K562 (cell line): Measurements from ENCODE around the gene DZIP1.

GRCh38 chr13:91361771-91362412 lies 36.5 kb upstream of the GPC5 start:
- RAMPAGE, long total RNA = no peak
- RRBS = no CpG with 5 or more reads among the region's 1 CpG
PRO-cap:
- standard = no peak
- CoPRO, capped RNA only, 2 experiments = no peak in any of the 2 experiments
- CoPRO, capped and uncapped RNA, 2 experiments = no peak in any of the 2 experiments
- CoPRO, uncapped RNA only, 2 experiments = peak in 2 of 2 experiments; most common plus-strand start chr13:91361882 (in 1)
CAGE:
- cytosol, long polyA plus RNA = no peak
- long polyA plus RNA = no peak
- nucleolus, long total RNA = no peak
- nucleus, long polyA plus RNA = no peak

GRCh38 chr13:93768076-93768476 lies 541.5 kb downstream of the GPC6 start:
- RAMPAGE, long total RNA = no peak
- RRBS = no CpG with 5 or more reads among the region's 4 CpGs
PRO-cap:
- standard = no peak
- CoPRO, capped RNA only, 2 experiments = no peak in any of the 2 experiments
- CoPRO, capped and uncapped RNA, 2 experiments = no peak in any of the 2 experiments
- CoPRO, uncapped RNA only, 2 experiments = no peak in any of the 2 experiments
CAGE:
- cytosol, long polyA plus RNA = no peak
- long polyA plus RNA = no peak
- nucleolus, long total RNA = no peak
- nucleus, long polyA plus RNA = no peak

- RAMPAGE, long total RNA = no peak
- RRBS = no CpG with 5 or more reads among the region's 3 CpGs
PRO-cap:
- standard = no peak
- CoPRO, capped RNA only, 2 experiments = no peak in any of the 2 experiments
- CoPRO, capped and uncapped RNA, 2 experiments = no peak in any of the 2 experiments
- CoPRO, uncapped RNA only, 2 experiments = no peak in any of the 2 experiments
CAGE:
- cytosol, long polyA plus RNA = no peak
- long polyA plus RNA = no peak
- nucleolus, long total RNA = no peak
- nucleus, long polyA plus RNA = no peak
These were observed 351.1 kb downstream of the DCT start for GRCh38 chr13:94128338-94128815.

DNA sequence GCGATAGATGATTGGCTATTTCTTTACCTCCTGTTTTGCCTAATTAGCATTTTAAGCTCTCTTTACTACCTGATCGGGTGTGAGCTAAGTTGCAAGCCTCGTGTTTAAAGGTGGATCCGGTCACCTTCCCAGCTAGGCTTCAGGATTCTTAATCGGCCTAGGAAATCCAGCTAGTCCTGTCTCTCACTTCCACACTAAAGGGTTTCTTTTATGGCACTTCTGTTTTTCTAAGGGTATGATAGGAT lies 176.3 kb downstream of the DCT start:
- RAMPAGE, long total RNA = no peak
- RRBS = no CpG with 5 or more reads among the region's 5 CpGs
PRO-cap:
- standard = no peak
- CoPRO, capped RNA only, 2 experiments = no peak in any of the 2 experiments
- CoPRO, capped and uncapped RNA, 2 experiments = no peak in any of the 2 experiments
- CoPRO, uncapped RNA only, 2 experiments = no peak in any of the 2 experiments
CAGE:
- cytosol, long polyA plus RNA = no peak
- long polyA plus RNA = no peak
- nucleolus, long total RNA = no peak
- nucleus, long polyA plus RNA = no peak

GRCh38 chr13:94303524-94304106 lies 175.9 kb downstream of the DCT start:
- RAMPAGE, long total RNA = no peak
- RRBS = no CpG with 5 or more reads among the region's 5 CpGs
PRO-cap:
- standard = no peak
- CoPRO, capped RNA only, 2 experiments = no peak in any of the 2 experiments
- CoPRO, capped and uncapped RNA, 2 experiments = no peak in any of the 2 experiments
- CoPRO, uncapped RNA only, 2 experiments = no peak in any of the 2 experiments
CAGE:
- cytosol, long polyA plus RNA = no peak
- long polyA plus RNA = no peak
- nucleolus, long total RNA = no peak
- nucleus, long polyA plus RNA = no peak

DNA sequence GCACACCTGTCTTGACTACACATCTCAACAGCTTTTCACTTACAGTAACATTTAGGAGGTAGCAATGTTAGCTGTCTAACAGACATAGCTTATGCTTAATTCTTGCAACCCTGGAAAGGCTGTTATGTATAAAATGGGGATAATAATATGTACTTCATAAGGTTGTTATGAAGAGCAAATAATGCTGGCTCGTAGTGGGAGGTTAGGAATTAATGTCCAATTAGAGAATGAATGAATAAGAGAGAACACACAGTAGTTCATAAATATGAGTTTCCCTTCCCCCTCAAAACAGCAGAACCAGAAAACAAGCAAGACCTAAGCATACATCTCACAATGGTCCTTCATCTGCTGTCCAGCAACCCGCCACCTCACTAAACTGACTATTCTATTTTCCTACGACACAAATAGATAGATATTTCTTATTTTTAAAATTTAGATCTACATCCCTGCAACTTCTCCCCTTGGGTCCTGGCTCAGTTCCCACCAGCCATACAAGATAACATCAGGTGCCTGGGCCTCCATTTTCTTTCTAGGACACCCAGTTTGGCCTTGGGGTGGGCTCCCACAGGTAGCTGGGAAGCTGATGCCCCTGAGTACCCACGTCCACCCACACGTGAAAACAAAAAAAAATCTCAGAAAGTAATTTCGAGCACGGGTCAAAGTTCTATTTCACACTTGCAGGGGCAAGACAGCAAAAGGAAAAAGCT lies 47.7 kb downstream of the TGDS start:
- RAMPAGE, long total RNA = no peak
- RRBS = no CpG with 5 or more reads among the region's 7 CpGs
PRO-cap:
- standard = no peak
- CoPRO, capped RNA only, 2 experiments = no peak in any of the 2 experiments
- CoPRO, capped and uncapped RNA, 2 experiments = no peak in any of the 2 experiments
- CoPRO, uncapped RNA only, 2 experiments = no peak in any of the 2 experiments
CAGE:
- cytosol, long polyA plus RNA = no peak
- long polyA plus RNA = no peak
- nucleolus, long total RNA = no peak
- nucleus, long polyA plus RNA = no peak

DNA sequence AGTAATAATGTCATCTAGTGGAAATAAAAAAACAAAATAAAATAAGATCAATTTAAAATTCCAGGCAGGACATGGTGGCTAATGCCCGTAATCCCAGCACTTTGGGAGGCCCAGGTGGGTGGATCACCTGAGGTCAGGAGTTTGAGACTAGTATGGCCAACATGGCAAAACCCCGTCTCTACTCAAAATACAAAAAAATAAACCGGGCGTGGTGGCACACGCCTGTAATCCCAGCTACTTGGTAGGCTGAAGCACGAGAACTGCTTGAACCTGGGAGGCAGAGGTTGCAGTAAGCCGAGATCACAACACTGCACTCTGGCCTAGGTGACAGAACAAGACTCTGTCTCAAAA lies 10.5 kb downstream of the TGDS start:
- RAMPAGE, long total RNA = no peak
- RRBS = no CpG with 5 or more reads among the region's 7 CpGs
PRO-cap:
- standard = no peak
- CoPRO, capped RNA only, 2 experiments = no peak in any of the 2 experiments
- CoPRO, capped and uncapped RNA, 2 experiments = no peak in any of the 2 experiments
- CoPRO, uncapped RNA only, 2 experiments = no peak in any of the 2 experiments
CAGE:
- cytosol, long polyA plus RNA = no peak
- long polyA plus RNA = no peak
- nucleolus, long total RNA = no peak
- nucleus, long polyA plus RNA = no peak

DNA sequence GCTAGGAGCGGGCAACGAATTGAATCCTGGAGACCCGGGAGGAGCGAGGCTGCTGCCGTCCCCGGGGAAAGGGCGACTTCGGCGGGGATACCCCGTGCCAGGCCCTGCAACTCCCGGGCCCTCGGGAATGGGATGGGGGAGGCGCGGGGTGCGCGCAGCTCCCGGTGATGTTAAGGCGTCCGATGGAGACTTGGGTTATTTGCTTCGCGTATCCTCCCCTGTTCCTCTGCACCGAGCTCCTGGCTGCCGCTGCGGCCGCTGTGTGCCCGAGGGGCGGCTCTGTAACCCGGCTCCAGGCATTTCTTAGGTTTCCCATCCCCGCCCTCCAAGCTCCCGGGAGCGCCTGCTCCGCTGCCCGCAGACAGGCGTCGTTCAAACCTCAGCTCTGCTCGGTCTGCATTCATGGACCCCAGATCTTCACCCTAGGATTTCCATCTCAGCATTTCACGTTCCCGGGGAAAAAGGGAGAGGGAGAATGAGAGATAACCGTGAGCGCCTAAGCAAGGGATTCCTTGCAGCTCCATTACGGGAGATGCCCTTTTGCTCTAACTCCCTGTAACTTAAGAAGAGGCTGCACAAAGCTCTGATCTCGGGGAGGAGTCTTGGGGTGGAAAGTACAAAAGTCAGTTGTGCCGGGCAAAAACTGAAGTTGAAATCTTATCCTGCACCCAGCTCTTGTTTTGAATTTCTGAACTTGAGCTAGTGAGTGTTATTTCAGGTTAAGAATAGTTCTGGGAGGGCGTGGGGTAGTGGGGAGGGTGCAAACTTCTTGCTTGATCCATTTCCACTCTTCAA lies 256.2 kb upstream of the SOX21 start:
- RAMPAGE, long total RNA = no peak
- RRBS = 58% methylated on average over 12 of the region's 44 CpGs
PRO-cap:
- standard = no peak
- CoPRO, capped RNA only, 2 experiments = no peak in any of the 2 experiments
- CoPRO, capped and uncapped RNA, 2 experiments = no peak in any of the 2 experiments
- CoPRO, uncapped RNA only, 2 experiments = no peak in any of the 2 experiments
CAGE:
- cytosol, long polyA plus RNA = no peak
- long polyA plus RNA = no peak
- nucleolus, long total RNA = no peak
- nucleus, long polyA plus RNA = no peak

DNA sequence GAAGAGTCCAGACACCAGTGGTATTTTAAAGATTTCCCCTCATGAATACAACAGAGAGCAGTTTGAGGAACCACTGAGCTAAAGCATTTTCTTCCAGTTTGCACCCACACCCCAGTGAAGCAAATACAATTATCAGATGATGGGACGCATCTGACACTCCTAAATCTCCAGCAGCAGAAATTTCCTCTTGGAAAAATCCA lies 74.3 kb downstream of the ABCC4 start:
- RAMPAGE, long total RNA = no peak
- RRBS = no CpG with 5 or more reads among the region's 1 CpG
PRO-cap:
- standard = no peak
- CoPRO, capped RNA only, 2 experiments = no peak in any of the 2 experiments
- CoPRO, capped and uncapped RNA, 2 experiments = no peak in any of the 2 experiments
- CoPRO, uncapped RNA only, 2 experiments = no peak in any of the 2 experiments
CAGE:
- cytosol, long polyA plus RNA = no peak
- long polyA plus RNA = no peak
- nucleolus, long total RNA = no peak
- nucleus, long polyA plus RNA = no peak

DNA sequence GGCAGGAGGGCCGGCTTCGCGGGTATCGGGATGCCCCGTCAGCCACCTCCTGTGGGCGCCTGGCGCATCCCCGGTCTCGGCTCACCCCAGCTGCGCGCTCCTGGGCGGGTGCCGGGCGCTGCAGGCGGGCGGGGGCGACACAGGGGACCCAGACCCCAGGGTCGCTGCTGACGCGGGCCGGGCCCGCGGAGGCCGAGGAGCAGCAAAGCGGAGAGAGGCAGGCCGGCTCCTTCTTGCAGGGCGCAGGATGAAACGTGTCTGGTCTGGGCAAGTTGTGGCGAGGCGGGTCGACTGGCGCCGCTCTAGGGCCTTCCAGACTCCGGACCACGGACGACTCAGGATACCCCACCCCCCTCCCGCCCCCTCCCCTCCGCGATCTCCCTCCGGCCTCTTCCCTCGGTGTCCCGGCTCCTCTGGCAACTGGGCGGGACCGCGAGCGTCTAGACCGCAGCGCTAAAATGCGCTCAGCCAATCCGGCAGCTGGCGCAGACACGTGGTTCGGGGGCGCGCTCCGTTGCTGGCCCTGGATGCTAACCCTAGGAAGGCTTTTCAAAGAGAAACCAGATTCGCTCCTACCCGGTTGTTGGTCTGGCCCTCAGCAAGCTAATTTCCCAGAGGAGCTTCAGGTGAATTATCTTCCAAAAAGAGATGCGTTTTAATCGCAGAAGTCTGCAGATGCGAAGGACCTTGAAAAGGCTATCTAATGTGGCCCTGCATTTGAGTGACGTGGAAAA lies at the start of gene DZIP1:
TSS of gene DZIP1 (minus strand) at position 415 of the 734 bp plus-strand sequence.
- RAMPAGE, long total RNA = no peak
- RRBS = 38% methylated on average over 47 of the region's 62 CpGs
PRO-cap:
- standard = no peak
- CoPRO, capped RNA only, 2 experiments = no peak in any of the 2 experiments
- CoPRO, capped and uncapped RNA, 2 experiments = no peak in any of the 2 experiments
- CoPRO, uncapped RNA only, 2 experiments = no peak in any of the 2 experiments
CAGE:
- cytosol, long polyA plus RNA = no peak
- long polyA plus RNA = no peak
- nucleolus, long total RNA = no peak
- nucleus, long polyA plus RNA = no peak

DNA sequence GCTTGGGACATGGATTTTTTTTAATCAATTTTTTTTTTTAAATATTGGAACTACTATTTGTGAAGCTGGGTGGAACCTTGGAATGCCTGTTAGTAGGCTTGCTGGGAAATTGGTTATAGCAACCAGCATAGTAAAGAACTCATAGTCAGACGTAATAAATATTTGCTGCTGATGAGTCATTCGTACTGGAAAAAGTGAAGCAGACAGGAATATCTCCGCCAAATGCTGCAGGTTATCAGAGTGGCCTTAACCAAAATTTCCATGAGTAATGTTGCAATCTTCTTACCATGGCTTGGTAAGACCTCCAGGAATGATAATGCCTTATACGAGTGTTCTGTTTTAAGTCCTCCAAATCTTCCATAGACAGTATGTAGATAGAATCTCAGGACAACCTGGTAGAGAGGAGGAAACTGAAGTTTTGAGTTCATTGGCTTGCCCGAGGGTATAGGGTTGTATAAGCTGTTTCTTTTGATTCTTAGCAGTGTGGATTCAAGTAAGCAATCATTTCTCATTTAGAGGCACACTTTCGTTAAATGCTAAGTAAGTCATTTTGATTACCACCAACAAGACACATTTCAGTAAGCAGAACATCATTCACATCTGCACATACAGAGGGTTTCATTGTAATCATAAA lies 34.3 kb downstream of the MBNL2 start:
- RAMPAGE, long total RNA = no peak
- RRBS = no CpG with 5 or more reads among the region's 6 CpGs
PRO-cap:
- standard = no peak
- CoPRO, capped RNA only, 2 experiments = no peak in any of the 2 experiments
- CoPRO, capped and uncapped RNA, 2 experiments = no peak in any of the 2 experiments
- CoPRO, uncapped RNA only, 2 experiments = no peak in any of the 2 experiments
CAGE:
- cytosol, long polyA plus RNA = no peak
- long polyA plus RNA = no peak
- nucleolus, long total RNA = no peak
- nucleus, long polyA plus RNA = no peak

DNA sequence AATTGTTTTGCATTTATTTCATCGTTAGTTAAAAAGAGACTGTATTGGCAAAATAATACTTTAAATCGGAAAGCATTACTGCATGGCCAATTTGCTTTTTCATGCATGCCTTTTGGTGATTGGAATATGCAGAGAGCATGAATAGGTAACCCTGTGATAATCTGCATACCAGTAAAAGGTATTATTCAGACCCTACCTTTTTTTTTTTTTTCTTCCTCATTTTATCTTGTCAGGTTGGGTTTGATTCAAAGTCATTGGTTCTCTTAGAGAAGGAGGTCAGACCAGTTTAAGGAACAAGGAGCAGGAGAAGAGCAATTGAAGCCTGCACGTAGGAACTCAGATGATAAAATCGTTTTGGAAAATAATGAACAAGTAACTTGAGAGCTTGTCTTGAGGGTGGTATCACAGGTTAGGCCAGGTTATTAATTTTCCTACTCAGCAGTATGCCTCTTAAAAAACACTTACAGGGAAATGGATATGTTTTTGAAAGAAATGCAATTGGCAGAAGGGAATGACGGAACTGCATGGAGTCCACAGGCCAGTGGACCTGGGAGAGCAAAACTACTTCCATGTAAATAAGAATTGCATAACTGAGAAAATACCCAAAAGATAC lies 34.9 kb downstream of the MBNL2 start:
- RAMPAGE, long total RNA = no peak
- RRBS = no CpG with 5 or more reads among the region's 5 CpGs
PRO-cap:
- standard = no peak
- CoPRO, capped RNA only, 2 experiments = no peak in any of the 2 experiments
- CoPRO, capped and uncapped RNA, 2 experiments = no peak in any of the 2 experiments
- CoPRO, uncapped RNA only, 2 experiments = no peak in any of the 2 experiments
CAGE:
- cytosol, long polyA plus RNA = no peak
- long polyA plus RNA = no peak
- nucleolus, long total RNA = no peak
- nucleus, long polyA plus RNA = no peak

- RAMPAGE, long total RNA = no peak
- RRBS = no CpG with 5 or more reads among the region's 6 CpGs
PRO-cap:
- standard = no peak
- CoPRO, capped RNA only, 2 experiments = no peak in any of the 2 experiments
- CoPRO, capped and uncapped RNA, 2 experiments = no peak in any of the 2 experiments
- CoPRO, uncapped RNA only, 2 experiments = peak in 1 of 2 experiments; most common plus-strand start chr13:97269764 (in 1)
CAGE:
- cytosol, long polyA plus RNA = no peak
- long polyA plus RNA = no peak
- nucleolus, long total RNA = no peak
- nucleus, long polyA plus RNA = no peak
These were observed 47.6 kb downstream of the MBNL2 start for GRCh38 chr13:97269599-97270295.

GRCh38 chr13:97274689-97275512 lies 52.8 kb downstream of the MBNL2 start:
- RAMPAGE, long total RNA = no peak
- RRBS = no CpG with 5 or more reads among the region's 6 CpGs
PRO-cap:
- standard = no peak
- CoPRO, capped RNA only, 2 experiments = no peak in any of the 2 experiments
- CoPRO, capped and uncapped RNA, 2 experiments = no peak in any of the 2 experiments
- CoPRO, uncapped RNA only, 2 experiments = no peak in any of the 2 experiments
CAGE:
- cytosol, long polyA plus RNA = no peak
- long polyA plus RNA = no peak
- nucleolus, long total RNA = no peak
- nucleus, long polyA plus RNA = no peak

DNA sequence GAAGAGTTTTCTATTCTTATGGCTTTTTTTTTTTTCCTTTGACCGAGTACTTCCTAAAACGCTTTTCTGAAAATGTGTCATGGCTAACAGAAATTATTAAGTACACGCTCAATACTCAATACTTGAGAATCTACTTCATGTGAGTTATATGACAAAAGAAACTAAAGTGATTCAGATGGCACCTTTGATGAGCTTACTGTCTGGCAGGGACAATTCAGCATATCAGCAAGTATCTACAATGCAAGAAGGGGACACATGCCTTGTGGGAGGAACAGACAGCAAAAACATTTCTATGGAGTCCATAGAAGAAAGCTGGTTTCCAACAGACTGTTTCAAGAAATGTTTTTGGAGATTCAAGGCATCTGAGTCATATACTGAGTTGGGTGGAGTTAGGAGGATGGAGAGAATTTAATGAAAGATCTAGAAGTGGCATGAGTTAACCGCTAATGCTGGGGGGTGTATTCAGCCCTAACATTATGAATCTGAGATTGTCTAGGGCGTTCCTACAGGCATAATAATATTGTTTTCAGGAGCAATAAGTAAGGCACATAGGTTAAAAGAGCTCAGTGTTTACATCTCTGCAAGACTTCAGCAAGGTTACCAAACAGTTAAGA lies 54.8 kb downstream of the MBNL2 start:
- RAMPAGE, long total RNA = no peak
- RRBS = no CpG with 5 or more reads among the region's 5 CpGs
PRO-cap:
- standard = no peak
- CoPRO, capped RNA only, 2 experiments = no peak in any of the 2 experiments
- CoPRO, capped and uncapped RNA, 2 experiments = no peak in any of the 2 experiments
- CoPRO, uncapped RNA only, 2 experiments = no peak in any of the 2 experiments
CAGE:
- cytosol, long polyA plus RNA = no peak
- long polyA plus RNA = no peak
- nucleolus, long total RNA = no peak
- nucleus, long polyA plus RNA = no peak

- RAMPAGE, long total RNA = no peak
- RRBS = no CpG with 5 or more reads among the region's 13 CpGs
PRO-cap:
- standard = no peak
- CoPRO, capped RNA only, 2 experiments = no peak in any of the 2 experiments
- CoPRO, capped and uncapped RNA, 2 experiments = no peak in any of the 2 experiments
- CoPRO, uncapped RNA only, 2 experiments = no peak in any of the 2 experiments
CAGE:
- cytosol, long polyA plus RNA = no peak
- long polyA plus RNA = no peak
- nucleolus, long total RNA = no peak
- nucleus, long polyA plus RNA = no peak
These were observed 59.0 kb upstream of the RAP2A start for GRCh38 chr13:97374780-97375652.

- RAMPAGE, long total RNA = no peak
- RRBS = no CpG with 5 or more reads among the region's 3 CpGs
PRO-cap:
- standard = no peak
- CoPRO, capped RNA only, 2 experiments = no peak in any of the 2 experiments
- CoPRO, capped and uncapped RNA, 2 experiments = no peak in any of the 2 experiments
- CoPRO, uncapped RNA only, 2 experiments = no peak in any of the 2 experiments
CAGE:
- cytosol, long polyA plus RNA = no peak
- long polyA plus RNA = no peak
- nucleolus, long total RNA = no peak
- nucleus, long polyA plus RNA = no peak
These were observed 14.4 kb downstream of the IPO5 start for GRCh38 chr13:97967942-97968288.

DNA sequence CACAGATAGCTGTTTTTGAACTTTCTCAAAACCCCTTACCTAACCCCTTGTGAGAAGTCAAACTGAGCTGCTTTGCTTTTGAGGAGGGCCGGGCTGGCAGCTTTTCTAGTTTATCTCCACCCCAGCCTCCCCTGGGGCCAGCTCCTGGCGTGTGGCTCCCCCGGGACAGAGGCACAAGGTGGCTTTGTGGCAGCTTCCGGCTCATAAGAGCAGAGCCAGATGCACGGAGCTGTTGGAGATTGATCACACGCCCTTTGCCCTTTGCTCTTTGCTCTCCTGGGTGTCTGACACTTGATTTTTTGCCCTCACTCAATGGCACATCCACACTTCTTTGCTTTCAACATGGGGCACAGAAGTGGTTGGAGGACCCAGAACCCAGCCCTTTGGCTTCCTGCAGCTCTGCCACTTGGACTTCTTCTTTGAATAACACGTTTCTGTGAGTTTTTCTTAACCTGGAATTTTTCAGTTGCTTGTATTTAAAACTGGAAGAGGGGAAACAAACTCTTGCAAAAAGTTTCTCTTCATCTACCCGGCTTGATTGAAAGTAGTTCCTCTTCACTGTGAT lies 25.0 kb upstream of the RNF113B start:
- RAMPAGE, long total RNA = no peak
- RRBS = 5% methylated on average over 3 of the region's 8 CpGs
PRO-cap:
- standard = no peak
- CoPRO, capped RNA only, 2 experiments = no peak in any of the 2 experiments
- CoPRO, capped and uncapped RNA, 2 experiments = no peak in any of the 2 experiments
- CoPRO, uncapped RNA only, 2 experiments = no peak in any of the 2 experiments
CAGE:
- cytosol, long polyA plus RNA = no peak
- long polyA plus RNA = no peak
- nucleolus, long total RNA = no peak
- nucleus, long polyA plus RNA = no peak

DNA sequence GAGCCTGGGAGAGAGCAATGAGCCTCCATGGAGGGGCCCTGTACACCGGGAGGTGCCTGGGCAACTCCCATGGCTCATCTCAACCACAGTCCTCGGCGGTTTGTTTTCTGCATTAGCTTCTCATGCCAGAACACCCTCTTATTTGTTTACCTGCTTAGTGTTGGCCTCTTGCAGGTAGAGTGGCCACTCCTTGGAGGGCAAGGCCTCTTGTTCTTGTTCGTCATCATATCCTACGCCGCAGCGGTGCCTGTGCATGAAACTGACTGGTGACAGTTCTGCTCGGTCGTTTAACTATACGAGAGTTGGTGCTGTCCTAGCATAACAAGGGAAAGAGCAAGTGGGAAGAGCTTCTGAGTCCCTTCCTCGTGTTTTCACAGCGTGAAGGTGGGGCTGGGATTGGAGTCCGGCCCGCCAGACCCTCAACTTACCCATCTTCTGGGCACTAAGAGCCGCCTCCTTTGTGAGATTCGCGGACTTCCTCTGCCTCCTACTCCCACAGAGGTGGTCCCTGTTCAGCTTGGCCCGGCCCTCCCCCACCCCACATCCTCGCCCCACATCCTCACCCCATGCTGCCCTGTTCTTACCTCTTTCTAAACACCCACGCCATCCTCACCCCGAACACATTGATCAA lies 40.6 kb upstream of the RNF113B start:
- RAMPAGE, long total RNA = no peak
- RRBS = no CpG with 5 or more reads among the region's 21 CpGs
PRO-cap:
- standard = no peak
- CoPRO, capped RNA only, 2 experiments = no peak in any of the 2 experiments
- CoPRO, capped and uncapped RNA, 2 experiments = no peak in any of the 2 experiments
- CoPRO, uncapped RNA only, 2 experiments = no peak in any of the 2 experiments
CAGE:
- cytosol, long polyA plus RNA = no peak
- long polyA plus RNA = no peak
- nucleolus, long total RNA = no peak
- nucleus, long polyA plus RNA = no peak